Duodenum (tissue), 1 donor: ENCODE results near the gene TMEM121B.

- PRO-cap, result no peak
Measured at GRCh38 chr22:12815666-12815896, 2712.4 kb upstream of the OR11H1 start.

DNA sequence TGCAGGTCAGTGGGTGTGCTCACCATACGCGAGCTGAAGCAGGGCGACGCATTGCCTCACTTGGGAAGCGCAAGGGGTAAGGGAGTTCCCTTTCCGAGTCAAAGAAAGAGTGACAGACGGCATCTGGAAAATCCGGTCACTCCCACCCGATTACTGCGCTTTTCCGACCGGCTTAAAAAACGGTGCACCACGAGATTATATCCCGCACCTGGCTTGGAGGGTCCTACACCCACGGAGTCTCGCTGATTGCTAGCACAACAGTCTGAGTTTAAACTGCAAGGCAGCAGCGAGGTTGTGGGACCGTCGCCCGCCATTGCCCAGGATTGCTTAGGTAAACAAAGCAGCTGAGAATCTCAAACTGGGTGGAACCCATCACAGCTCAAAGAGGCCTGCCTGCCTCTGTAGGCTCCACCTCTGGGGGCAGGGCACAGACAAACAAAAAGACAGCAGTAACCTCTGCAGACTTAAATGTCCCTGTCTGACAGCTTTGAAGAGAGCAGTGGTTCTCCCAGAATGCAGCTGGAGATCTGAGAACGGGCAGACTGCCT, 408.7 kb downstream of the CCT8L2 start:
- PRO-cap, result no peak

DNA sequence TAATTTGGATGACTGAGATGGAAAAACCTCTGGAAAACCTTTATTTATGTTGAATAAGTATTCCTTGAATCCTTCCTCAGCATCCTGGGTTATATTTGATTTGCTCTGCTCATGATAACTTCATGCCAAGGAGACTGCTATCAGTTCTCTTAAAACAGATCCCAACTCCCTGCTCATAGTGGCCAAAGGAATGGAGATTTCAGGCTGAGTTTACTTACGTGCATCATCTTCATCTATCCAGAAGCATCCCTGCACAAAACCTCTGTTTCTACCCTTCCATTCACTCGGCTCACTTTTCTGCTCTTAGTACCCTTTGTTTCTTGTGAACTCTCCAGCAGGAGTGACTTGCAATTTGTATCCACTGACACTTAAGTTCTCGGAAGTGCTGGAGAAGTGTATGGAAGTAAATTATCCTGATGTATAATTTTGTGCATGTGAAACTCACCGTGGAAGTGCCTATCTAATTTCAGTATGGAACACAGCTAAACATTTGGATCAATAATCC, 6.9 kb upstream of the CCT8L2 start:
- PRO-cap, result no peak

DNA sequence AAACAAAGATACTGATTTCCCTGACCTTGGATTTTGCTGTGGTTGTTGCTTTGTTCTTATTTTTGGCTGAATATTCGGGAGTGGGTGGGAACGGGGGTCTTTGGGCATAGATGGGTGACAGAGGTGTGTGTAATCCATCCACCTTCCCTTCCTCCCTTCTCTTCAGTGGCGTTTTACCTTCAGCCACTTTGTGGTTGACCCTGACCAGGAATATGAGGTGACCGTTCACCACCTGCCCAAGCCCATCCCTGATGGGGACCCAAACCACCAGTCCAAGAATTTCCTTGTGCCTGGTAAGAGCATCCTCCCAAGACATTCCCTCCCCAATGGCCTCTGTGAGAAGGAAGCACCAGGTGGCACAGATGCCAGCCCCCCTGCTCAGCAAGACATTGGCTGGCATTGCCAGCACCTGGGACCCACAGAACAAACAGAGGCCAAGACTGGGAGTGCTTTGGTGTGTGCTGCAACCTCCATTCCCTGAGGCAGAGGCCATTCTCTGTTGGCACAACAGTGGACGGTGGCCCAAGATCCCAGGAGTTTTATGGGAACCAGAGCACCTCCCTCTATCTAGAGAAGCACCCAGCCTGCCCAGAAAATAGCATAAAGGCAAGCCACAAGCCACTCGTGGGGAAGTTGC, 15.5 kb downstream of the IL17RA start:
- PRO-cap, result no peak

DNA sequence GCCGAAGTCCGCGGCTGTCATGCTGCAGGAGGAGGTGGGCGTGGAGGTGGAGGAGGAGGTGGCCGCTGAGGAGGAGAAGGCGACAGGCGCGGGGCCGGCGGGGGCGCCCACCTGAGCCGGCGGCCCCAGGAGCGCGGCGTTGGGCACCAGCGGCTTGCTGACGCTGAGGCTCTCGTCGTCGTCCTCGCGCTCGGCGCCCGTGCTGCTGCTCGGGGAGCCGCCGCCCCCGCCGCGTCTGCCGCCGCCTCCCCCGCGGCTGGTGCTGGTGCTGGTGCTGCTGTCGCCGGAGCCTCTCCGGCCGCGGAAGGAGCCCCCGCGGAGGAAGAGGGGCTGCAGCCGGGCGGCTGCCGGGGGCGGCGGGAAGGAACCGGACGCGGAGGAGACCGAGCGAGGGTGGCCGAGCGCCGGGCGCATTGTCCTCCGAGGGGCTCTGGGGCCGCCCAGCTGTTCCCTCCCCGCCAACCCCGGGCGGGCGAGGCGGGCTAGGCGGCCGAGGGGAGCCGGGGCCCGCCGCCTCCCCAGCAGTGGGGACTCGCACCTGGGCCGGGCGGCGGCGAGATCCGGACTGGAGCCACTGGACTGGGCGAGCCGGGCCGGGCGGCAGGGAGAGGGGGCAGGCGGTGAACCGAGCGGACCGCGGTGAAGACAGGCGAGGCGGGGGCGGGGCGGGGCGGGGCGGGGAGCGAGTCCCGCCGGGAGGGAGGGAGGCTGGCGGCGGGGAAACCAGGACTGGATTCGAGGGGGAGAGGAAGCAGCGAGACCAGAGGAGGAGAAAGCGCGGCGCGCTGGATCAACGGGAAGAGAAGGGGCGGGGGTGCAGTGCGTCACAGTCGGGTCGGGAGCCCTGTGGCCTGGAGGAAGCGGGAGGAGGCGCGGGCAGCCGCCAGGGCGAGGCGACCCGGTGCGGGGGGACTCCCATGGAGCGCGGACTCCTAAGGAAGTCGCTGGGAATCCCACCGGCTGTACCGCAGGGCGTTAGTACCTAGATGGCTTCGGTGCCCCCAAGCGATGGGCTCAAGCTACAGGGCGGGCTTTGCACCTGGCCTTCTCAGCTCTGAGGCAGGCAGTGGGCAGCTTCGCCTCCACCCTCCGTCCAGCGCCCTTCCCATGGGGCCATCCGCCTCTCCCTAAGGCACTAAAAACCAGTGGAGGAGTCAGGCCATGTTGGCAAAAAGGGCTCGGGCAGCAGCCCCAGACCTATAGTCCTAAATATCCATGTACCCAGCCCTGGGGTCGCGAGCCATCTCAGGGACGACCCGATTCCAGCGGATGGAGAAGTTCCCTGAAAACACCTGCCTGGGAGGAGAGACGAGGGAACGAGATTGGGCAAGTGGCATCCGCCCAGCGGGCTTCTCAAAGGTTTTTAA, at the start of gene TMEM121B:
TSS of gene TMEM121B (minus strand) at position 647 of the 1,367 bp plus-strand sequence.
- PRO-cap, result bidirectional peak, plus-strand start at position 799 of the sequence, minus-strand start at position 567 of the sequence

DNA sequence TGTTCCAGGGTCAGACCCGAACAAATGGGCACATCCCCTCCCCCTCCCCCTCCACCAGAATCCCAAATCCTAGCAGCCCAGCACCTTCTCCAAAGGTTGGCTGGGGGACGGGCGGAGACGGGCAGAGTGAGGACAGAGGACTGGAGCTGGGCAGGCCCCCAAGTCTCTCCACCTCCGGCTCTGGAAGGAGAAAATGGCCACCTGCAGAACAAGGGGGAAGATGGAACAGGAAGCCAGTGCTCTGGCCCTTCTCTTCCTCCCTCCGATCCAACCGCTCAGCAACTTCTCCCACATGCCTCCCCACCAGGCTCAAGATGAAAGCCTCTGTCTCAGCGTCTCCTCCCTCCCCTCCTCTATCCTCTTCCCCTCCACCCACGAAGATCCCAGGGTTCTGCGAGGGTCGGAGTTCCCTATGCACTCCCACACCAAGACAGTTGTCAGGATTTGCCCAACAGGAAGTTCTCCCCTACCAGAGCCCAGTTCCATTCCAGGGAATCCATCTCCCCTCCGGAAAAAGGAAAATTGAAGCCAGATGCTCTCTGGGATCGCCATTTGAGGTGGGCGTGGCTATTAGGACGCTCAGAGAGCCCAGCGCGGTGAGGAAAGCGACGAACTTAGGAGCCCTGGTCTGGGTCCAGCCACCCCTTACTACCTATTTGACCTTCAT, 20.0 kb downstream of the ADA2 start:
- PRO-cap, result bidirectional peak, plus-strand start at position 582 of the sequence, minus-strand start at position 355 of the sequence

DNA sequence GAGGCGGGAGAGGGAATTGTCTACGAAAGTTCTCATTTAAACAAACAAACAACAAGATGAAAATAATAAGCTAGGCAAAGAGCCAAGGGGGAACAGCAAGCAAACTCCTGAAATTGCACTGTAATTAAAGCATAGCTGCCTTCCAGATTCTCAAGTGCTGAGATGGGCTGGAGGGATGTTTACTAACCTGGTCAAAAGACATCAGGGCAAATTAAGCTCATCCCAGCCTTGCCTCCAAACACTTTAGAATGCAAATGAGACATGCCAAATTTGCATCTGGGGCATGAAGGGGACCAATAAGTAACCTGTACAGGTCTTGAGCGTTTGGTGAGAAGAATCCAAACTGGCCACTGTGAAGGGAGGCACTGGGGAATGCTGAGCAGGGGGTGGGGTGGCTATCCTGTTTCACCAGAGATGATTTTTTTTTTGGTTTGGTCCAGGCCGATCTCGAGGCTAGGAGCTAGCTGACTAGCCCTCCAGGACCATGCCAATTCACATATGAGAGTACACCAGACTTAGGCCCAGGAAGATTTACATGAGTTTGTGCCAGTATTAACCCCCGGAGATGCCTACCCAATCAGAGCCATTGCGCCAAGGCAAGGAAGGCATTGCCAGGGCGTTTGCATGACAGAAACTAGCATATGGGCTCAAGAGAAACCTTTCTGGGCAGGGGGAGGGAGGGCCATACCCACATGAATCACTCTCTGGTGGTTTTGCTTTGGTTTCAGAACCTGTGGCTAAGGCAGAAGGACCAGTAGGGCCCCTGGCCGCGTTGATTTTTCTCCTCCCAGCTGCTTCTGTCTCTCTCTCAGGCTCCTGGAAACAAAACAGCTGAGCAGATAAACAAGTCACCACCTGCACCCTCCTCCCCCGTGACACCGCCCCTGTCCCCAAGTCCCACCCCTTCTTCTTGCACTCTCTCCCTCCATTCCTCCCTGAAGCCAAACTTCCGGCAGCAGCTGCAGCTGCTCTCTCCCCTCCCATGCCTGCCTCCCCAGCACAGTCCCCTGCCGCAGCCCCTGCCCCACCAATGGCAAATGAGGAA, 38.6 kb upstream of the ADA2 start:
- PRO-cap, result bidirectional peak, plus-strand start at position 944 of the sequence, minus-strand start at position 818 of the sequence

- PRO-cap, result no peak
Measured at GRCh38 chr22:17467922-17468223, 95.4 kb upstream of the SLC25A18 start.

DNA sequence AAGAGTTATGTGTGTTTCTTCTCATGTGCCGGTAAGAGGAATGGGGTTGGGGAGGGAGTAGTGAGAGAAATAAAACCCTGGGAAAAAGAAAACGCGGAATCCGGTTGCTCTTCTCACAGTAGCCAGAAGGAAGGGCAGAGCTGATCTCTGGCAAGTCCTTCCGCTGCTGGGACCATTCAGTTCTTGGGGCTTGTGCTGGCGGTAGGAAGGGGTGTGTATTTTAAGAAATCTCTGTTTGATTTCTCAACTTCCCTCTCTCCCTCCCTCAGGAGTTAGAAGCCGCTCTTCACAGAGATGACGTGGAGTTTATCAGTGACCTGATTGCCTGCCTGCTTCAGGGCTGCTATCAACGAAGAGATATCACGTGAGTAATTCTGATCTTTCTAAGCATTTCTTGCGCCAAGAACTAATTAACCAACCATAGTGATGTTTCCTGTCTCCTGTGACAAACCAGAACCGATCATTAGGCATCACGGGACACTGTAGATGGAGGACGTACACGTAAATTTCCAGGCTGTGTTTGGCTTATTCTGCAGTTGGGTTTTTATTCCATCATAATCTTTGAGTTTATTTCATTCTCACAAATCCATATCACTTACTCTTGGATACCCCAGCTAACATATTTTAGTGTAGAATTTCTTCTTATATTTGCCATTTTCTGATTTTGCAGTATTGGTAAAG, 85.8 kb upstream of the SLC25A18 start:
- PRO-cap, result no peak

DNA sequence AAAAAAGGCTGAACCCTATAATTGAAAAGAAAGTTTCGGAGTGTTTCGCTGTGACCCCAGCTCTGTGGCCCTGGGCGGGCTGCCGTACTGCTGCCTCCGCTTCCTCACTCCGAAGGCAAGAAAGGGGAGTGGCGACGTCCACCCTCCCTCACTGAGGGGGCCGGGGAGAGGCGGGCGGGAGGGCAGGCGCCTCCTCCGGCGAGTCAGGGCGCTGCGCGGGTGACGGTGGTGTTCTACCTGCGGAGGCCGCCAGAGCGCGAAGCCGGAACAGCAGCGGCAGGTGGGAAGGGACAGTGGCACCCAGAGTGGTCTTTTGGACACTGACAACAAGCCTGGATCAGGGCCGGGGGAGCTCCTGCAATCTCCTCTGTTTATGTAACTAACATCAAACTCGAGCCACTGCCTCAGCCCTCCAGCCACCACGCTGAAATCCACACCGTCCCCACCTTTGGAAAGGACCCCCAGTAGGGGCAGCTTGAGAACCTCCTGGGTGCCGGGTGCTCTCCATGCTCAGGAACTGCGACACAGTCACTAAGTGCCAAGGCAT, 25.6 kb downstream of the BID start:
- PRO-cap, result no peak

- PRO-cap, result no peak
Measured at GRCh38 chr22:17795678-17795903, 21.3 kb upstream of the BID start.

DNA sequence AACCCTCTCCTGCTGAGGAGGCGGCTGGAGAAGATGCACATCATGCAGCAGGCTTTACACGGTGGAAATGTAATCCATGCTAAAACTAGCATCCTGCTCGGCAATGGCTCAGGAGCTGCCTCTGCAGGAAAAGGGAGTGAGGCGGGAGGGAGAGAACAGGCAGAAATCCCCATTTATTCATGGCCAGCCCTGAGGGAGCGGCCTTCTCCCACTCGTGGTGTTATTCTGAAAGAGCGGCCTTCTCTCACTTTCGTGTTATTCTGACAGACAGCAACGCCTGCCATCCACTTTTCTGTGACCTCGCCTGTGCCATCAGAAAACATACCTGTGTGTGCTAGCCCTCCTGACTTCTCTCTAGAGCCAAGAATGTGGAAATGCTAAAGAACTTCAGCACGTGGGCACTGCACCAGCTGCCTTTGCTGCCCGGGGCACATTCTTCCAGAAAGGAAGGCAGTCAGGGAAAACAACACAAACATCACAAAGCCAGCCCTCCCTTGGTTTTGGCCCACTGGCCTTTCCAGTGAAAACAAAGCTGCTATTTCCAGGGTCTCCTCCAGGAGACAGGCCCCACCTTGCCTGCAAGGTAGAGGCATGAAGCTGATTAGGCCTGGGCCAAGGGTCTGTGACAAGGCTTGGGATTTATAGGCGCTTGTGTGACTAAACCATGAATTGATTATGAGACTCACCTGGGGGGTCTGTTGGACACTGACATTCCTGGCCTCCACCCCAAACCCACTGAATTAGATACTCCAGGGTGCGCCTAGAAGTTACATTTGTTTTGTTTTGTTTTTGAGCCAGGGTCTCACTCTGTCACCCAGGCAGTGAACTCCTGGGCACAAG, 63.0 kb upstream of the BID start:
- PRO-cap, result no peak

- PRO-cap, result no peak
Measured at GRCh38 chr22:17845615-17846254, 71.5 kb upstream of the BID start.

GRCh38 chr22:17919481-17919969, 104.8 kb downstream of the MICAL3 start:
- PRO-cap, result no peak

DNA sequence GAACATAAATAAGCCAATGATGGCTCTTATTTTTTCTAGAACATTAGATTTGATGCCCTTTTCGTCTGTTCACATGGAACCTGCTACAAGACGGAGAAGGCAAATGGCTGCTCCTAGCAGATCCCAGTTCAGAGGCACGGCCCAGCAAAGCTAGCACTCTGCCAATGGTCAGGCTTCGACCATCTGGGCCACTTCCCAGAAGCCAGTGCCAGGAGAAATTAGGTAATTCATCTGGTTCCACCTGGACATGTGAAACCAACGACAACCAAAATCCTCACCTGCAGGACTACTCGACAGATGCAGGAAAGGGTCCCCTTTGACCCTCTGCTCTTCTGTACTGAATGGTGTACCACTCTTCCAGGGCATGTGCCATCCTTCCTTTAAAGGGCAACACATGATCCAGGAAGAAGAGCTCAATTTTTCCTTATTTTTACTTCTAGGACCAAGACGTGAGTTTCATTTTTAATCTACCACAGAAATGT, 25.4 kb downstream of the MICAL3 start:
- PRO-cap, result no peak

- PRO-cap, result no peak
Measured at GRCh38 chr22:18088931-18089496, 11.2 kb downstream of the PEX26 start.

DNA sequence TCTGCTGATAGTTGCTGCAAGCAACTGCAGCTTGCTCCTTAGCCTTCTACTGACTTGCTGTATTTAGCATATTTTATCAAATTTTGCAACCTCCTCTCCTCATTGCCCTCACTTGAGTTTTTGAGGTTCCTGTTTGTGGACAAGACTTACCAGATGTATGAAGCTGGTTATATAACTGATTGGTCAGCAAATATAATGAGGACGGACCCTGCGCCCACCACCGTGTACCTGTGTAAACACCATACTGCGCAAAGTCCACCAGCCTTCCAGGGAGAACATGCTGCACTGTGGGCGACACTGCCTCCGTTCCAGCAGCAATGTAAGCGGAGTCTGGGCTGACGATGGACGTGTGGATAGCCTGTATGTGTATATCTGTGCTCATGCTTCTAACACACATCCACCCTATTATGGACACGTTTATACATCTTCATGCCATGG, 1.6 kb upstream of the USP18 start:
- PRO-cap, result no peak

- PRO-cap, result no peak
Measured at GRCh38 chr22:19035489-19036628, 86.4 kb downstream of the DGCR2 start.

DNA sequence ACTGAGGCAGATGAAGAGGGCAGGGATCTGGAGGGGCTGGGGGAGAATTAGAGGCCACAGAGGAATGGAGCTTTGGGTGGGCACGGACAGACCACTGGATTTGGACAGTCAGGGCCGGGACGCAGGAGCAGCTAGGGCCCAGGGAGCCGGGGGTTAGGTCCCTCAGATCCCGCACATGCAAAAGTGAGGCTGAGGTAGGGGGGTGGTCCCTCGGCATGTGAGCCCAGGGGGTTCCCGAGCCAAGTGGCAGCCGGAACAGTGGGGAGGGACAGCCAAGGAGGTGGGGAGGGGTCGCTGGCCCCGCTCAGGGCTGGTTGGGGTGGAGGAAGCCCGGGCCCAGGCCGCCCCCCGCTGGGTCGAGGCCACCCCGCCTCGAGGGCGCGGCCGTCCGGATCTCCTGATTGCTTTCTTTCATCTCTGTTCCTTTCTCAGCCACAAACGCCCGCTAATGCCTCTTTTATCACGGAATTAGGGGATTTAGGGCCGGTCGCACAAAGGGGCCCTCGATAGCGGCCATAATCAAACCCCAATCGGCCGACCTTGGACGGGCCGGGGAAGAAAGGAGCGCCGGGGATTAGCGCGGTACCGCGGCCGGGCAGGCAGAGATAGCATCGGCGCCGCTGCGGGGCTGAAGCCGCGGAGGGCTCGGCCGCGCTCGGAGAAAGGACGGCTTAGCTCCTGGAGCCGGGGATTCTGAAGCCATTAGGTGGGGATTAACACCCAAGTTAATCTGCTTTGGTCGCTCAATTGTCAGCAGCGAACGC, 9.2 kb downstream of the SLC25A1 start:
- PRO-cap, result no peak

GRCh38 chr22:19292980-19293187, 1.4 kb upstream of the CLTCL1 start:
- PRO-cap, result no peak